ENCODE measurements around a stretch of chr2.

DNA sequence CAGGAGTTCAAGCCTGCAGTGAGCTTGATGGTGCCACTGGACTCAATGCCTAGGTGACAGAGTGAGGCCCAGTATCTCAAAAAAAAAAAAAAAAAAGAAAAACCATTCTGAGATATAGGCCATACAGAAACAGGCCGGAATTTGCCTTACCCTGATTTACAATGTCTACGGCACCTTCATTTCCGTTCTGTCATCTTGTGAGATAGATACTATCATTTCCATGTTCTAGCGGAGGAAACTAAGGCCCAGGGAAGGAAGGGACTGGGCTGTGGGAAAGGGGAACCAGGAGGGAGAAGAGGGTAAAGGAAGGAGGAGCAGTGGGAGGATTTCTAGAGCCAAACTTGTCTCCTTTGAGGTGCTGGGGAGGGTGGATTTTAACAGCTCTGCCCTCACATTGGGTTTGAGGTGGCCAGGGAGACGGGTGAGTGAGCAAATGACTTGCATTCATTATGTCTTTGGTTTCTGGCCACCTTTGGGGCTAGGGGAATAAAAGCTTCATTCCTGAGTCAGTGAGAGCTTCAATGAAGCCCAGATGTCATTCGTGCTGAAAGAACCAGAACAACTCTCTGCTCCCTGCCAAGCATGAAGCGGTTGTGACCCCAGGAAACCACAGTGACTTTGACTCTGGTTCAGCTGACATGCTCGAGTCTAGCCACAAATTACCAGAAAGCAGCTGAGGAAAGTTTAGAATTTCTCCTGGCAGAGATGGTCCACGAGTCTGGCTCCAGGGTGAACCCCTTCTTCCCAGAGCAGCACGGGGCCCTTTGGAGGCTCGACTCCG, 3.7 kb downstream of the ACTG2 start:
- PRO-cap, result unidirectional peak, plus-strand start at position 655 of the sequence

GRCh38 chr2:73930206-73930445, 3.4 kb downstream of the DGUOK start:
- PRO-cap, result no peak

DNA sequence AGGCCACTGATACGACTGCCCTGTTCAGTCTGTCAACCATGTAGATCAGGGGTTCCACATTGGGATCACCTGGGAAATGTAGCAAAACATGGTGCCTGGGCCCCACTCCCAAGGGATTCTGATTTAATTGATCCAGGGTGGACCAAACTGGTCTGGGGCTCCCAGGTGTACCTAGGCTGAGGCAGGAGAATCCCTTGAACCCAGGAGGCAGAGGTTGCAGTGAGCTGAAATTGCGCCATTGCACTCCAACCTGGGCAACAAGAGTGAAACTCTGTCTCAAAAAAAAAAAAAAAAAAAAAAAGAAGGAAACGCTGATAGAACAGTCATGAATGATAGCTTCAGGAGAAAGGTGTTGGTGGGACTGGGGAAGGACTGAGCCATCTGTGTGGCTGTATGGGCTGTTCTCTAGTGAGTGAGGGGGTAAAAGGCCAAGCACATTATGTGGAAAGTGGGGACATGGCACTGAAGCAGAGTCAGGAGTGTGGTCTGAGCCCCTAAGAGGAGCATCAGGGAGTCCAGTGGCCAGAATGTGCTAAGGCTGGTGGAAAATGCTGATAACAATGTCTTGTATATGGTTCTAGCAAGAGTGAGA, 6.9 kb downstream of the TET3 start:
- PRO-cap, result no peak

- PRO-cap, result no peak
These were observed 13.7 kb downstream of the TET3 start for GRCh38 chr2:73998144-73999033.

- PRO-cap, result no peak
These were observed 55.1 kb downstream of the TET3 start for GRCh38 chr2:74039645-74040283.

GRCh38 chr2:74057419-74058397, 73.0 kb downstream of the TET3 start:
- PRO-cap, result no peak

DNA sequence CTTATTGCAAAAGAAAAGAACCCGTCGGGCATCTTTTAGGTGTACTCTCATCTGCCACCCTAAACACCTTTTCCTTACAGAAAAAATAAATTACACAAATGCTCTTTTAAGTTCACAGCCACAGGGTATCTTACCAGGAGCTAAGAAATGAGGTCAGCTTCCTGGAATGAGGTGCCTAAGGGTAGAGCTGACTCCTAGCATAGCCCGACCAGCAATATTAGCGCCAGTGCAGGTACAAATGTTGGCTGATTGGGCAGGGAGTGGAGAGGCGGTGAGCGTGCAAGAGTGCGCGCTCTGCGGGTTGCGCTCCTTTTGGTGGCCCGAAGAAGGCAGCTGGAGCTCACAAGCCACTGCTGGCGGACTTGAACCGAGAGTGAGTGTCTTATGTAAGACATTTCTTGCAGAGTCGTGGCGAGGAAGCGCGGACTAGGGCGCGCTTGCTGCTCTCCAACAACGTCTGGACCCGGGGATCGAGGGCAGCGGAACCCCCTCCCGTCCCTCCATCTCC, 17.5 kb downstream of the BOLA3 start:
- PRO-cap, result no peak

GRCh38 chr2:74481860-74482273, 931 bp downstream of the CCDC142 start:
- PRO-cap, result no peak

- PRO-cap, result no peak
These were observed 5.6 kb downstream of the LOXL3 start for GRCh38 chr2:74548203-74548559.

DNA sequence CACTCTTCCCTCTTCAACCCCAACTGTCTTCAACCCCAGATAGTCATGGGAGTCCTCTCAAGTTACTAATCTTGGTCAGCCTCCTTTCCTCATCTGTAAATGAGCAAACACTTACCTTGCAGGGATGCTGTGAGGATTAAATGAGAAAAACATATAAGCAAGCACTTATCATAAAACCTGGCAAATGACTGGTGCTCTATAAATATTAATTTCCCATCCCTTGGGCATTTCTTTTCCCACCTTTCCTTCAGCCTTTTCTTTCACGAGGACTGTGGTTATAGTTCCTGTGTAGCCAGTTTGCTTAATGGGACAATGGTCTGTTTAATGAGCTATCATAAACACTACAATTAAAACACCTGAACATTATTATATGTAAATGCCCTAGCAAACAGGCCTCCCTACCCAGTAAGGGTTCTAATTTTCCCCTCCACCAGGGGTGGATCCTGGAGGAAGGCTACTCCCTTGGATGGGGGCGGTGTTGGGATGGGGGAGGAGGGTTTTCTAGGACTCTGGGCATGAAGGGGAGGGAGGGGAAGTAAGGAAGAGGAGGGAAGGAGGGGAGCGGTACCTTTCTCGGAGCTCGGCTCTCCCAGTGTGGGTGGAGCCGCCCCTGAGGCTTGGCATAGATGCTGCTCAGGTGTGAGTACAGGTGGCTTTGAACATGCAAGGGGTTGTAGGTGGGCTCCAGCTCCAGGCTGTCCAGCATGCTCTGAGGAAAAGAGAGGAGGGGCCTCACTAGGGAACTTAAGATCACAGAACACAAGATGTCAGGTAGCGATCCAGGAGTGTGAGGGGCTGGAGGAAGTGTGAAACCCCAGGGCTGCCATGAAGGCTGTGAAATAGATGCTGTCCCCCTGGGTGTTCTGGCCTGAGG, 5.3 kb downstream of the DOK1 start:
- PRO-cap, result no peak

- PRO-cap, result no peak
These were observed 23.0 kb downstream of the DOK1 start for GRCh38 chr2:74577276-74578121.

DNA sequence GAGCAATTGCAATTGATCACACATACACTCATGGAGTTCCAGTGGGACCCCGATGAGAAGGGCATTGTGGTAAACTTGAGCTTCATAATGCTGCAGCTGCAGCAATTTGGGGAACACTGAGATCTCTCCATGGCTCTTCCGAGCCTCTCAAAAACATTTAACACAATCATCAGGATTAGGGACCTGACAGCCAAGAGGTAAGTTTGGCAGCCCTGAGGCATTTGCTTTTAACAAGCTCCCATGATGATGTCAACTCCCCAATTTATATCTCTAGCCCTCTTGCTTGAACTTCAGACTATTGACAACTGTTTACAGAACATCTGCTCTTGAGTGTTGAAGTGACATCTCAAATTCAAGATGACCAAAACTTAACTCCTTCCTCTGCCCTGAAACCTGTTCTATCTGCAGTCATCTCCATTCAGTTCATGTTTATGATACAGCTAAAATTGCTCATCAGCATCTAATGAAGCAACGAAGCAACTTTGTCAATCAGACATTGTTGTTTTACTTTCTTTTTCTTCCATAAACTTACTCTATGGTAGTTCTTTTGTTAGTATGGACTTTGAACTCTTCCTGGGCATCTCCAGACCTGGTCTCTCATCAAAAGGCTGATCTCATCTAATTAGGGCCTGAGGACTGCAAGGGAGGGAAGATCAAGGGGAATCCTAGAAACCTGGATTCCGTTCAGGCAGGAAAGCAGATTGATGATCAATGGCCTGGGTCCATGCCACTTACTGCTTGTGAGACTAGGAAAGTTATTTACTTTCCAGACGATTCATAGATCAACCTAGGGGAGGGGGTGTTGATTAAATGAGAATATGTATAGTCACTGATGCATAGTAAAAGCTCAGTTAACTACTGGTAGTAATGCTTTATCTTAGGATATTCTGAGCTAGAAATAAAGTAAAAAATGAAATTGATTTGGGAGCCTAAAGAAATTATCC, 48.2 kb downstream of the SEMA4F start:
- PRO-cap, result no peak

GRCh38 chr2:74712175-74713237, 58.5 kb downstream of the SEMA4F start:
- PRO-cap, result no peak

DNA sequence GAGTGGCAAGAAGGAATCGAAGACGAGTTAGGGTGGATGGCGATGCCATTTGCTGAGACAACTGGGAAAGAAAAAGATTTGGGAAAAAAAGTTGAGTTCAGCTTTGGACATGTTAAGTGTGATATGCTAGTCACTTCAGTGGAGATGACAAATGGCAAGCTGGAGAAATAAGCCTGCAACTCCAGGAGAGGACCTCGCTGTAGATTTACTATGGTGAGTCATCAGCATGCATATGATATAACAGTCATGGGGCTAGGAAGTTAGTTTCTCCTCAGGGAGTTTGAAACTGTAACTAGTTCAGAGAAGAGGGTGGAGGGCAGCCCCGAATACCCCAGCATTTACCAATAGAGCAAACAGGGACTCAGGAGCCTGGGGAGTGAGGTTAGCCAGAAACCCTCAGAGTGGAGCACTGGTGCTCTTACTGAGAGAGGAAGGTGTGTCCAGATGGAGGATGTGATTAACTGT, 2.0 kb upstream of the HK2 start:
- PRO-cap, result no peak

- PRO-cap, result no peak
These were observed 40.7 kb upstream of the POLE4 start for GRCh38 chr2:74917662-74918215.

- PRO-cap, result no peak
These were observed 39.5 kb upstream of the POLE4 start for GRCh38 chr2:74918982-74919276.

- PRO-cap, result no peak
These were observed 132.0 kb downstream of the EVA1A start for GRCh38 chr2:75428761-75429030.

- PRO-cap, result no peak
These were observed 42.1 kb downstream of the EVA1A start for GRCh38 chr2:75518616-75519076.

DNA sequence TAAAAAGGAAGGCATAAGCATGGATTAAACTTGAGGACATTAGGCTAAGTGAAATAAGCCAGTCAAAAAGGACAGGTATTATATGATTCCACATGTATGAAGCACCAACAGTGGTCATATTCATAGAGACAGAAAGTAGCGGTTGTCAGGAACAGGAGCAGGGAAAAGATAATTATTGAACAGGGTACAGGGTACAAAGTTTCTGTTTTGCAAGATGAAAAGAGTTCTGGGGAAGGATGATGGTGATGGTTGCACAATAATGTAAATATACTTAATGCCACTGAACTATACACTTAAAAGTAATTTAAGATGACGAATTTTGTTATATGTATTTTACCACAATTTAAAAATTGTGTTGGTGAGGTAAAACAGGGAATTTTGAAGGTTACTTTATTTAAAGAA, 39.2 kb downstream of the EVA1A start:
- PRO-cap, result no peak

DNA sequence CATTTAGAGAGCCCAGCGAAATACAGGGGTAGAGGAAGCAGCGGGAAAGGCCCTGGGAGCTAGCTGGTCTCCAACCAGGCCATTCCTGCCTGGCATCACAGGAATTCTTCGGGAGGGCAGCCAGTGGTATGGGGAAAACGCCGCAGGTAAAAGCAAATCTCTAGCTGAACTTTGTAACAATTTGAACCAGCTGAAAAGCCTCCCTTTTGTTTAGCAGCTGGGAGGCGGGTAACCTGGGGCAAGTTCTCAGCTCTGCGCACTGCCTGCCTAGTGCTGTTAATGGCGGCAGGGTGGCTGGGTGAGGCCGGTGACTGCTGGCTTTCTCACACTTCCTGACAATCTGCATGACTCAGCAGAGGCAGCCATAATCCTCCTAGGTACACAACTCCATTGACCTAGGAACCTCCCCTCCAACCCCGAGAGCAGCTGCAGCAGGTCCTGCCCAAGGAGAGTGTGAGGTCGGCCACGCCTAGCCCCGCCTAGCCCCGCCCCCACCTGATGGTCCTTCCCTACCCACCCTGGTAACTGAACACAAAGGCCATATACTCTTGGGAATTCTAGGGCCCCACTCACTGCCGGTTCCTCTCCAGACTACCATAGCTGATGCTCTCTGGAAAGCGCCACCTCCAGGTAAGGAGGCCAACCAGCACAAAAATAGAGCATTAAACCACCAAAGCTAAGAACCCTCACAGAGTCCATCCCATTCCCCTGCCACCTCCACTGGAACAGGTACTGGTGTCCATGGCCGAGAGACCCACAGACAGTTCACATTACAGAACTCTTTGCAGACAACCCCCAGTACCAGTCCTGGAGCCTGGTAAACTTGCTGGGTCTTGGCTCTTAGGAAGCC, 483.7 kb upstream of the REG3G start:
- PRO-cap, result no peak

Data from SEM (cell line).